ENCODE measurements around the gene ZBED6.

DNA sequence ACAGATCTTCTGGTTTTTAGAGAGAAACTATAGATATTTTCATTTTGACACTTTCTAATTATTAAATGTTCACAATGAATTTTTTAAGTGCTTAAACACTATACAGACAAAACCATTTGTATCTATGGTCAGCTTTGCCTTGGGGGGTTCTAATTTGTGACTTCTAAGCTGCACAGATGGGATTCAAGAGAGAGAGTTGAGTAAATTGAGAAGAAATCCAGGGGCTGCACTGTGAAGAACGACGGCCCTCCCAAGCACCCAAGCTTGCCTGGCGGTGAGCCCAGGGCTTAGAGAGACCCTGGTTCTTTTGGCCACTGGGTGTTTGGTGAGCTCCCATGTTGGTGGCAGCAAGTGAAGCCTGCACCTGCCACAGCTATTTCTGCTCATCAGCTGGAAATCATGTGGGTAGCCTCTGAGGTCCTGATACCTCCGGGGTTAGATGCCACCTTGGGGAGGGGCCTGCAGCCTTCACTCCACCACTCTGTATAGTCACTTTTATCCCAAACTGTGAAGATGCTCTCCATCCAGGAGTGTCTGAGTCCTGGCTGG, 6.2 kb upstream of the BTG2 start:
- PRO-cap = no peak

DNA sequence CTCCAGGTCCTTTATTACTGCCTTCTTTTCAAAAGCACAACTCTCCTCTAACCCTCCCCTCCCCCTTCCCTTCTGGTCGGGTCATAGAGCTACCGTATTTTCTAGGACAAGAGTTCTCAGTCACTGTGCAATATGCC, 2.9 kb downstream of the BTG2 start:
- PRO-cap = no peak

DNA sequence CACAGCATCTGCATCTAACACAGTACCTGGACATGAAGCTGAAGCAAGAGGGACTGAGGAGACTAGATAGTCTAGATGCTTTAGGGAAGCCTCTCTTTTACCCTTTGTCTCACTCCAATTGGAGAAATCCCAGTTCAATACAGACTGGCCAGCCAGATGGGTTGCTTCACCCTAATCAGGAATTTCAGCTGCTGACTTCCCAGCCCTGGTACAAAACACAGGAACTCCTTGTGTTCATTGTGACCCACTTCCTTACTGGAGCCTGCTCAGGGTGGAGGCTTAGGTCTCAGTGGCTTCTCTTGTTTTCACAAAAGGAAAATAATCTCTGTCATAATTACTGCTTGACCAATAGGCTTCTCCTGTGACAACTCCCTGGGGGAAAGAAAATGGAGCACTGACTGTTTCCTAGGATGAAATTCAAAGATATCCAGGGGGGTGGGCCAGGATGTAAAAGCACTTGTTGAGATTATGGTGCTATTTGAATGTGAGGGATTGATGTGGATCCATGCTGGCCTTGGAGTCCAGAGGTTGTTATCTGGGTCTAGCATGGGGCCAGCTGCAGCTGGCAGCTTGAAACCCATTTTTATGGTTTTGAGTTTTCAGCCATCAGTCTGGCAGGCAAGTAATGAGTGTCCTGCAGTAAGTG, 17.5 kb downstream of the BTG2 start:
- PRO-cap = no peak

DNA sequence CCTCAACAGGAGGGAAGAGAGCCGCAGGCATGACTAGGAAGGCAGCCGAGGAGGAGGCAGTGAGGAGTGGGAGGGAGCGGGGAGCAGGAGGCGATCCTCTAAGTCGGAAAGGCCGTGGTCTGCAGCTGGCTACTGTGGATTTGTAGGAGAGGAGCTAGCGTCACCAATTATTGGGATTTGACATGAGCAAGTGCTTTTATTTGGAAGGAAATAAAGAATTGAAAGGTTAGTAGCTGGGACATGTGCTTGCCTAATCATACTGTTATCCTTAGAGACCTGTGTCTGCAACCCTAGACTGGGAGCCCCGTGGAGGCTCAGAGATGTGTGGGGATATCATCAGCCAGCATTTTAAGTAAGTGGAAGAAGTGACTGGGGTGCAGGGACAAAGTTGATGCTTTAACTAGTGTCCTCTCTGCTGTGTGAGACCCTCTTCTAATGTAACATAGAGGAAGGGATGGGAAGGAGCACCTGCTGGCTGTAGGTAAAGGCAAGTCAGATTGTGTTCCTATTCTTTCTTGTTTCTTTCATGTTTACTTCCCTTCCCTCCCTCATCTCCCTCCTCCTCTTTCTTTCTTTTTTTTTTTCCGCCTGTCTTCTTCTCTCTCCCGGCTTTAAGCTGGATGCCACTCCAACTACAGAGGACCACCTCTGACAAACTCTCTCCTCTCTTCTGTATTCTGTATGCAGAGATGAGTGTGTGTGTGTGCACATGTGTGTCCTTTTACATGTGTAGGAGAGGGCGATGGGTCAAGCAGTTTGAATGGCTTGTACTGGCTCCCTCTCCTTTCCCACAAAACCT, 10.2 kb upstream of the FMOD start:
- PRO-cap = no peak

- PRO-cap = no peak
Measured at GRCh38 chr1:203364376-203365235, 13.7 kb upstream of the FMOD start.

DNA sequence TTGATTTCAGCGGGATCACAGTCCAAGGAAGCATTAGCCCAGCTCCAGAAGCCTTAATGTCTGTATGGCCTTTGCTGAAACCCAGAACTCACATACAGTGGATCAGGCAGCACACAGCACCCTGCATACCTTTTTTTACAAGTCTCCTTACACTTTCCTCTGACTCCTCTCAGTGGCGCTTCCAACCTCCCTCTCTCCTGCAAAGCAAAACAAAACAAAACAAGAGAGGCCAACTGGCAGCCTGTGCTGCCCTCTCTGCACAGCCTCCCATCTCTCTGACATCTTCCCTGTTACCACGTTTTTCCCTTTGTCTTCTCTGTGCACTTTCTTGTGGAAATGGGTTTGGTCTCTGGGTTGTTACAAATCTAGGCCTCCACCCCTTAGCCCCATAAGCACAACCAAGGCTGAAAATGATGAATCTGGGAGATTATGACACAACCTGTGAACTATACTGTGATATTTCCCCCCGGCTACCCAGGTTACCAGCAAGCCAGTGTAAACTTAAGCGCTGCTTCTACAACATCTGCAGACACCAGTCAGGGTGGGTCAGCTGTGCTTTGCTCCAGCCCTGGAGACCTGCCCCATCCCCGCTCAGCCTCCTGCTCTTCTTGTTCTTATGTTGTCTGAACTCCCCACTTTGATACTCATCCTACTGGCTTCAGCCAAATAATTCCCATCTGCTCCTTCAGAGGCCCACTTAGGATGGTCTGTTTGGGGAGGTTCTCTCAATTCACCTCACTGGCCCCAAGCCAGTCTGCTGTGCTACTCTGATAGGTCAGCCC, 54.9 kb upstream of the FMOD start:
- PRO-cap = no peak

- PRO-cap = no peak
Measured at GRCh38 chr1:203522058-203522833, 28.3 kb downstream of the OPTC start.

GRCh38 chr1:203627710-203628627, 1.3 kb downstream of the ATP2B4 start:
- PRO-cap = no peak

- PRO-cap = no peak
Measured at GRCh38 chr1:203628628-203629210, 2.1 kb downstream of the ATP2B4 start.

- PRO-cap = no peak
Measured at GRCh38 chr1:203630393-203631347, 4.0 kb downstream of the ATP2B4 start.

DNA sequence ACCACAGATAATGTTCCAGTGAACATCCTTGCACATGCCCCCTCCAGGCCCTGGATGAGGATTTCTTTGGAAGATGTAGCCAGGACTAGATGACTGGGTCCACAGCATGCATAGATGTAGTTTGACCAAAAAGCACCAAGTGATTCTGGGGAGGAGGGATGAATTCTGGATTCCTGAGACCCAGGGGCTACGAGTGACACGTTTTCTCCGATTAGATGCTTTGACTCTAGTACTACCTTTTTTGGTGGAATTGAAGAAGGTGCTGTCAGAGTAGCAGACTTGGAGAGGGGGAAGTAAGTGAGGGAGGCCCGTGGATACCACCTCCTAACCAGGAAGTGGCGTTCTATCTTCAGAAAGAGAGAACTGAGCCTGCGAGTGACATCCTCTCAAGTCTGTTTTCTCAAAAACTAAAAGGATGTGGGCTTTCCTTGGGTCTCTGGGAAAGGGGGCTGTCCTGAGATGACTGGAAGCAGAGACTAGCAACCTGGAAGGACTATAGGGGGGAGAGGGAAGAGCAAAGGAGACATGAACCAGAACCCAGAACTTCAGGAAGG, 48.9 kb downstream of the ATP2B4 start:
- PRO-cap = no peak

- PRO-cap = no peak
Measured at GRCh38 chr1:203699379-203699876, 65.6 kb upstream of the LAX1 start.

GRCh38 chr1:203729482-203729832, 35.5 kb upstream of the LAX1 start:
- PRO-cap = no peak

DNA sequence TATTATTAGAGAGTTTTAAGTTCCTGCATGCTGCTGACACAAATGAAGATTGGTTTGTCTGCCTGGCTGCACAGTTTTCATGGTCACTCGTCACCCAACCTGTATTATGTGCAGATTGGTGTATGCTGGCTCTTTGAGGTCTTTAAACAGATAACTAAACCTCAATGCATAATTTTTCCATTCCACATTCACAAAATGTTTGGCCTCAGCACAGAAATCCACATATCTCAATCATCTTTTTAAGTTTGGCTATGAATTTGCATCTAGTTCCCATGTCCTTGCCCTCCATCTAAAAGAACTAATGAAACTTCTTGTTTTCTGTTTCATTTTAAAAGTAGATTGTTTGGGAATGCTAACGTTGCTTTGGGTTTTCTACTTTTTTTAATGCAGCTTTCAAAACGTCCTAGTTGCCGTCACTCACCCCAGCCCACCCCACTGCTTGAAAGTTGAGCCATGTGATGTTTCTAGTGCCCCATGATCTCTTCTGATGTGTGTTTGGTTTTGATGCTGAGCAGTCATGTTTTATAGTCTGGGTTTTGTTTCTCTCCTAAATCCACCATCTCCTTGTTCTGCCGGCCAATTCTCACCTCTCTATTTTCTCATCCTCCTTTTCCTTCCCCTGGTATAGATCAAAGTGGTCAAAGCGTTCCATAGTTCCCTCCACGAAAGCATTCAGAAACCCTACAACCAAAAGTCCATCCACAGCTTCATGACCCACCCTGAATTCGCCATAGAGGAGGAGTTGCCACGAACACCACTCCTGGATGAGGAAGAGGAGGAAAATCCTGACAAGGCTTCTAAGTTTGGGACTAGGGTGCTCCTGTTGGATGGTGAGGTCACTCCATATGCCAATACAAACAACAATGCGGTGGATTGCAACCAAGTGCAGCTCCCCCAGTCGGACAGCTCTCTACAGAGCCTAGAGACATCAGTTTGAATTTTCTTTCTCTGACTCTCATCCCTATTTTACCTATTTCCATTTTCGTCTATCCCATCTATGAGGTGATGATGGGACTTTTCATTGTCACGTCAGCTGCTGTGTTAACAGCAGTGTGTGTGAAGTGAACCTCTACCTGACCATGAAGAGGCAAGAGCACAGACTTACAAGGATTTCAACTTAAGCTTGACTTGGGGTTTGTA, 25.7 kb upstream of the LAX1 start:
- PRO-cap = no peak

- PRO-cap = no peak
Measured at GRCh38 chr1:203795285-203795784, at the start of gene ZBED6. Gene ZBED6 (plus strand): TSS chr1:203795623.

DNA sequence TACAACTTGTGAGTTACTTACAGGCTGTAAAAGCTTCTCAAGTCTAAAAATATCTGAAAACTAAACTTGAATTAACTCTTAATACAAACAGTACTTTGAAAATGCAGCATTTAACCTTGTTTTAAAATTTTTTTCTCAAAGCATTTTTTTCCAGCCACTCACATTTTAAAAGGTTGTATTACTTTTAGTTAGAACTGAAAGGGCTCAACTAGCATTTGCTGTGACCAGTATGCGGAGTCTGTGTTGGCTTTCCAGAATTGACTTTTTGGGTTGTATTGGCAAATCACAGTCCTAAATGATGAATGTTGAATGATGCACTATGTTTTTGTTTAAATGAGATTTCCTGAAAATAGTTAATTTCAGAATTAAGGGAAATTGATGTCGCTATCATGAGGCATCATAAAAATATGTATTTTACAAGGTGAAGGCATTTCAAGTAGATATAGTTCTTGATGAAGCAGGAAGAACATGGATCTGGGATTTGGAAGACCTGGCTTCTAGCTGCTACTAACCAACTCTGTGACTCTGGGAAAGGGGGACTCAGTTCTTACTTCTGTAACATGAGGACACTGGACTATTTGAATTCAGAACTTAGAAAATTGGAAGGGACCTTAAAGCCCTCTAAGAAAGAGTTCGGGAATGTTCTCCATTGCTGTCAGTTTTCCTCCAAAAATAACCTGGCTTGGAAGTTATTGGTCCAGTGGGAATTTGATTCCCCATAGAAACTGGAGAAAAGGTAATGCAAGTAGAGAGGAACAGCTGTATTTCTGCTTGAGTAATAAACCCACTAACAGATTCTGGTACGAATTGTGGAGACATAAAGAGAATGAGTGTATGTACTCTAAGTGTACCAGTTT, 1.5 kb downstream of the ZBED6 start:
- PRO-cap = no peak

DNA sequence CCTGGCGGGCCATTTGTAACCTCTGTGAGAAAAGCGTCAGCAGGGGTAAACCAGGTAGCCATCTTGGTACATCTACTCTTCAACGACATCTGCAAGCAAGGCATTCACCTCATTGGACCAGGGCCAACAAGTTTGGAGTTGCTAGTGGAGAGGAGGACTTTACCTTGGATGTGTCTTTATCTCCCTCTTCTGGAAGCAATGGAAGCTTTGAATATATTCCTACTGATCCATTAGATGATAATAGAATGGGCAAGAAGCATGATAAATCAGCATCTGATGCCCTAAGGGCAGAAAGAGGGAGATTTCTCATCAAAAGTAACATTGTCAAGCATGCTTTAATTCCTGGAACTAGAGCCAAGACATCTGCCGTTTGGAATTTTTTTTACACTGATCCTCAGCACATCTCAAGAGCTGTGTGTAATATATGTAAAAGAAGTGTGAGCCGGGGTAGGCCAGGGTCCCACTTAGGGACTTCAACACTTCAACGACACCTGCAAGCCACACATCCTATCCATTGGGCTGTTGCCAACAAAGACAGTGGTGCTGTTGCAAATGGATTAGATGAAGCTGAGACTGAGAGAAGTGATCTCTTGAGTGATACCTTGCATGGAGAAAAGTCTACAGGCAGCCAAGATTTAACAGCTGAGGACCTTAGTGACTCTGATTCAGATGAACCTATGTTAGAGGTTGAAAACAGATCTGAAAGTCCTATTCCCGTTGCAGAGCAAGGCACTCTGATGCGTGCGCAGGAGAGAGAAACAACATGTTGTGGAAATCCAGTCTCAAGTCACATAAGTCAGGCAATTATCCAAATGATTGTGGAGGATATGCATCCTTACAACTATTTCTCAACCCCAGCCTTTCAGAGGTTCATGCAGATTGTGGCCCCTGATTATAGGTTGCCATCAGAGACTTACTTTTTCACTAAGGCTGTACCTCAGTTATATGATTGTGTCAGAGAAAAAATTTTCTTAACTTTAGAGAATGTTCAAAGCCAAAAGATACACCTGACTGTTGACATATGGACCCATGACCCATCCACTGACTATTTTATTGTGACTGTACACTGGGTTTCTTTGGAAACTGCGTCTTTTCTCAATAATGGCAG, 2.9 kb downstream of the ZBED6 start:
- PRO-cap = no peak

- PRO-cap = no peak
Measured at GRCh38 chr1:204065066-204065737, 7.7 kb upstream of the SOX13 start.

- PRO-cap = no peak
Measured at GRCh38 chr1:204081116-204081452, 8.2 kb downstream of the SOX13 start.

DNA sequence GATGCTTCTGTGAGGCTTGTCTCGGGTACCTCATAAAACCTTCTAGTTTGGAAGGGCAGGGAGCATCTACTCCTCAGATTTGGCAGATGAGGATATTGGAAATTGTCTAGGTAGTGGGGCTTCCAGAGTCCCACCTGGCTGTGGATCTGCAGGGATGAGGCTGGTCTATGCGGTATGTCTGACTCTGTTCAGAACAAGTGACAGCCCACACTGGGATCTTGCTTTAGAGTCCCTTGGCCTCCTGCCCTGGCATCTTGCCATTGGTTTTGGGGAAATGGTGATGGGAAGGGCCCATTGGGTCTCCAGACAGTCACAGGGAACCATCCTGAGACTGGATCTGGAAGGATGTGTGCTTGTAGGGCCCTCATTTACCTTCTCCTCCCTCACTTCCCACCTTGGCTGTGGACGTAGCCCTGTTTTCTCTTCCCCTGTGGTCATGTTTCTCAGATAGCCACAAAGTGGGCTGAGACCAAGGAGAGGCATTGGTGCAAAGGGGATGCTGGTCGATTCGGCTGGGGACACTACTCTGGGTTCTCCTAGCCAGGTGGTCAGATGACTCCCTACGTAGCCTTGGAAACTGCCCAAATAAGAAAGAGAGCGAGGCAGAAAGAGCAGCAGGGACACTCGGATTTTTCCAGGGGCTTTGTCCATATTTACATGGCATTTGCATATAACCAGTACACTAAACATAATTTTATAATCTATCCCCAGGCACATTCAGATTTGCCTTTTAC, 15.0 kb downstream of the SOX13 start:
- PRO-cap = no peak